Ishikawa (cell line): ENCODE data around the genes MEIOB and ABCA3.

GRCh38 chr16:1719524-1719752 is 13.4 kb downstream of the MAPK8IP3 start:
- RRBS, result no CpG with 5 or more reads among the region's 2 CpGs

DNA sequence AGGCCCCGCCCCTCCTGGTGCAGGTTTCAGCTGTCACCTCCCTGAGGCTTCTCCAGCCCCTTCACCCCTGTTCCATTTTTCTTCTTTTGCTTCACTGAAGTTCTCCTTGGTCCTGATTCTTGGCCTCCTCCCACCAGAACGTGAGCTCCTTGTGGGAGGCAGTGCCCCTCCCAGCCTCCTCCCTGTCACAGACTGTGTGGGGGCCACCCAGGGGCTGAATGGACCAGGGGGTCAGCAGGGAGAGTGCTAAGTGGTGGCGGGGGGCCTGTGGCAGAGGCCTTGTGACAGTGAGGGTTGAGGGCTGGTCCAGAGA is 3.3 kb downstream of the SPSB3 start:
- RRBS, result no CpG with 5 or more reads among the region's 3 CpGs

DNA sequence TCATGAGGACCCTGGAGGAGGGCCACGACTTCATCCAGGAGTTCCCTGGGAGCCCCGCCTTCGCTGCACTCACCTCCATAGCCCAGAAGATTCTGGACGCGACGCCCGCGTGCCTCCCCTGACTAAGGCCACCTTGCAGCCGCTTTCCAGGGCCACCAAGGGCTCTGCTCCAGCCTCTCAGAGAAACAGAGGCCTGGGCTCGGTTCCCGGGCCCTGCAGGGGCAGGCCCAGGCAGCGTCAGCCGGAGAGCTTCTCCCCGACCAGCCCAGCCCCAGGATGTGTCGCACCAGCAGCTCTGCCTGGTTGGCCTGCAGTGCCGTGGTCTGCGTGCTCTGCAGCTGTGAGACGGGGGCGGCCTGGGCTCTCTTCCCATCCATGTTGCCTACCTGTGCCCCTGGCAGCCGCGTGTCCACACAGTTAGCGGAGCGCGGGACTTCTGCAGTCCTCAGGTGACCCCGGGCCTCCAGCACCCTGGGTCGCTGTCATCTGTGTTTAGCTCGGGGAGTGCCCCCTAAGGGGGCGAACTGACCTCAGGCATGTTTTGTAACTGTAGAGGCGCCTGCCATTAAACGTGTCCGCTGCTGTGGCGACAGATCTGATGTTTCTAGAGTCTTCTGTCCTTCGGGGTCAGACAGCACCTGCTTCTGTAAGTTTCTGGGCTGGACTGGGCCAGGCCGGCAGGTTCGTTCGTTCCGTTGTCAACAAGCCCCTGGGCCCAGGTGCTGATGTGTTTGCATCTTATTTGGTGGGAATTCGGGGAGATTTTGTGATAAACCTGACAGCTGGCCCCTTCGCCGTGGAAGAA is 4.7 kb downstream of the IGFALS start:
- RRBS, result 92% methylated on average over 2 of the region's 40 CpGs

GRCh38 chr16:1809088-1809723 is 15.7 kb upstream of the IGFALS start:
- RRBS, result 88% methylated on average over 16 of the region's 31 CpGs

- RRBS, result no CpG with 5 or more reads among the region's 7 CpGs
These were observed 1.4 kb downstream of the HAGH start for GRCh38 chr16:1825197-1825559.

- RRBS, result 43% methylated on average over 23 of the region's 68 CpGs
These were observed at the start of gene MEIOB for GRCh38 chr16:1871780-1872399. Gene MEIOB, minus strand, starts transcription at chr16:1872164.

DNA sequence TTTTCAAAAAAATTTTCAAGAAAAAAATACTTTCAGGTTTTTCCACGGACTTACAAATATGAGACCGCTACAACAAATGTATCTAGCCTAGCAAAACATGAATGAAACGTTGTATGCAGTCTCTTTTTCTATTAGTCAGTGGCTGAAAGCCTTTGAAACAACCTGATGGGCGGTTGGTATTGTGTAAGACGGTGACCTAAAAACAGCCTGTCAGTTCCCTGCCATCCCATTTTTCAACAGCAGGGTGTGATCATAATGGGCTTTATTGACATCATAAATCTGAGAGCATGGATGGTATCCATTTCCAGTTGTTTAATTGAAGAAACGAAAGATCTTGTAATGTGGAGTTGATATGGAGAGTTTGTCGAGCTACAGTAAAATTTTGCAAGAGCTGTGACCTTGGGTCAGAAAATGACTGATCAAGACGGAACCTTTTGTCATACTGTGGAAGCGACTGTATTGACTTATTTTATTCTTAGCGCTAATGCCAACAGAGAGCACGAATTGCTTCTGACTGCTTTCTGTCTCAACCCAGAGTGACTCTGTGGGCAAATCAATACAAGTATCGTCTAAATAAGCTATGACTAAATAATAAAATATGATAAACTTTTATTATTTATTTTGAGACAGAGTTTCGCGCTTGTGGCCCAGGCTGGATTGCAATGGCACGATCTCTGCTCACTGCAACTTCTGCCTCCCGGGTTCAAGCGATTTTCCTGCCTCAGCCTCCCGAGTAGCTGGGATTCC is 12.3 kb upstream of the MEIOB start:
- RRBS, result no CpG with 5 or more reads among the region's 18 CpGs

DNA sequence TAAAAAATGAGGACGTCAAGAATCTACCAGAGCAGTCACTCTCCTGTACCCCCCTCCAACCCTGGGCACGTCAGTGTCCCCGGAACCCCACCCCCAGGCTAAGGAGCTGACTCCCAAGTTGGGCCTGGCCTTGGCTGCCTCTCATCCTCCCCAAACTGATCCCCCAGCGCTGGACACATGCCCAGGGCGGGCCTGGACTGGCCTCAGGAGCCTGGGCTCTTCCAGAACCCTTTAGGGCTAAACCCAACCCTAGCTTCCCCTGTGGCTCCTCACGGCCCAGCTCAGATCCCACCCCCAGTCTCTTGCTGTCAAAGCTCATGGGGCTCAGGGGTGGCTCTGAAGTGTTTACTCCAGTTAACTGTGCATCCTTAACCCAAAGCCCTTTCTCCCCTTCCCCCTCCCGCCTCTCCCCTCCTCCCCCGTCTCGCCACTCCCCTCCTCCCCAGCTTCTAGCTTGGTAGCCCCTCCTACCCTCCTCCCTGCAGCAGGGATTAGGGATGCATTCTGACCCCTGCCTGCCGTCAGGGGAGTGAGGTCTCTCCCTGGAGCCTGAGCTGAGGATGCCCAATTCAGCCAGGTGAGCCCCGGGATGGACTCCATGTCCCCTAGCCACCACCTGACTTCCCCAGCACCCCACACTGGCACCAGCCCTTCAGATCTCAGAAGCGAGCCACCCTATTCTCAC is 1.7 kb downstream of the HS3ST6 start:
- RRBS, result no CpG with 5 or more reads among the region's 12 CpGs

- RRBS, result no CpG with 5 or more reads among the region's 18 CpGs
These were observed 1.2 kb downstream of the MSRB1 start for GRCh38 chr16:1941472-1942499.

DNA sequence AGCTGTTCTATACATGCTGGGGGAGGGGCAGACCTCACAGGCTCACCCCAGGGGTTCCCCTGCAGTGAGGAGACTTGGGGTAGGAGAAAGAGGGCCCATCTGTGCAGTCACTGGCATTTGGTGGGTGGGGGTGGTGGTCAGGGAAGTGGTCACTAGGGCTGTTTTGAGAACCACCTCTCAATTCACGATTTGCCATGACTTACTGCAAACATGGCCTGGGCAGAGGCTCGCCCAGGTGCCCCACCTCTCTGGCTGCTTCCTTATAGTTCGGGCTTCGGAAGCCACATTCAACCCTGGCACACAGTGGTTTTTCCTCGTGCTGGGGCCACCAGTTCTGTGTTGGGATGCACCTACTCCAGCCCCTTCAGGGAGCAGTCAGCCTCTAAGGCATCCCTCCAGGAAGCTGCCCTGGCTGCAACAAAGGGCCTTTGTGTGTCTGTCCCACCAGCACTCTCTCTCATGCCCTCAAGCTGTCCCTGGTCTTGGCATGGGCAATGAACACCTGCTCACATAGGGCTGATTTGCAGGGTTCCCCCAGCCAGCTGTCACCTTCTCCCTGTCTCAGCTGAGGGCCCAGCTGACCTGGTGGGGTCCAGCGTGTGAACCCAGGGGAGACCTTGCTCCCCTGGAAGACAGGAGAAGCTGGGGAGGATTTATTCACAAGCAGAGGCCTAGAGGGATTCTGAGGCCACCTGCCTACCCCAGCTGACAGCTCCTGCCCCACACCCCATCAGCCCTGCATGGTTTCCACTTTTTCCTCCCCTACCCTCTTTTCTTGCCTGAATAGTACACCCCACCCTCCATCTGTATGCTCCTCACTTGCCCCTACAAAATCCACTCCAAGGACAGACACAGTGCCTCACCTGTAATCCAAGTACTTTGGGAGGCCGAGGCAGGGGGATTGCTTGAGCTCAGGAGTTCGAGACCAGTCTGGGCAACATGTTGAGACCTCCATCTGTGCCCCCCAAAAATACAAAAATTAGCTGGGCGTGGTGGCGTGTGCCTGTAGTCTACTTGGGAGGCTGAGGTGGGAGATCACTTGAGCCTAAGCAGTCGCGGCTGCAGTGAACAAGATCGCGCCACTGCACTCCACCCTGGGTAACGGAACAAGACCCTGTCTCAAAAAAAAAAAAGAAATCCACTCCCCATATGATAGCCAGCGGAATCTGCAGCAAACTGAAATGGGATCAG is 923 bp upstream of the NOXO1 start:
- RRBS, result no CpG with 5 or more reads among the region's 16 CpGs

DNA sequence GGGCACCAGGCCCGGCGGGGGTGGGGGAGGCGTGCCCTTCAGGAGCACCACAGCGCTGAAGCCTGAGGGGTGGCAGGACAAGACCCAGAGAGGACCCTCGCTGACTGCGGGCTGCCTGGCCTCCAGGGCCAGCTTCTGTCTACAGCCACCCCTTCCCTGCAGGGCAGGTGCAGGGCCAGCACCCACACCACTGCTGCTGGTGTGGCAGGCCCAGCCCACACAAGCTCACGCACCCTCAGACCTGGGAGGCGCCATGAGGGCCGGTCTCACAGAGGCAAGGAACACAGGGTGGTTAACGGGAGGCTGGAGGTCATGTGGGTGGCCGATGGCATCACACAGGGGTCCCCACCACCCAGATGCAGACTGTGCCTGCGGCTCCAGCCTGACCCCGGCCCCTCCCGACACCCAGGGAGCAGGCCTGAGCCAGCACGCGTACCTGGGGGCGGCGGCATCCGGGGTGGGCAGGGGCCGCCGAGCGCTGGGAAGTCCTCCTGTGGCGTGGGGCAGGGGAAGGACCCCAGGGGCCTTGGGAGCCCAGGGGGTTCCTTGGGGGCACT is 9.4 kb downstream of the SYNGR3 start:
- RRBS, result 96% methylated on average over 11 of the region's 23 CpGs

GRCh38 chr16:2036680-2037181 is 10.0 kb downstream of the NHERF2 start:
- RRBS, result no CpG with 5 or more reads among the region's 24 CpGs

GRCh38 chr16:2039999-2040519 is 7.6 kb downstream of the NTHL1 start:
- RRBS, result no CpG with 5 or more reads among the region's 15 CpGs

GRCh38 chr16:2048132-2048521 is 342 bp downstream of the TSC2 start:
- RRBS, result 2% methylated on average over 2 of the region's 28 CpGs

- RRBS, result no CpG with 5 or more reads among the region's 8 CpGs
These were observed 712 bp downstream of the TSC2 start for GRCh38 chr16:2048522-2048872.

DNA sequence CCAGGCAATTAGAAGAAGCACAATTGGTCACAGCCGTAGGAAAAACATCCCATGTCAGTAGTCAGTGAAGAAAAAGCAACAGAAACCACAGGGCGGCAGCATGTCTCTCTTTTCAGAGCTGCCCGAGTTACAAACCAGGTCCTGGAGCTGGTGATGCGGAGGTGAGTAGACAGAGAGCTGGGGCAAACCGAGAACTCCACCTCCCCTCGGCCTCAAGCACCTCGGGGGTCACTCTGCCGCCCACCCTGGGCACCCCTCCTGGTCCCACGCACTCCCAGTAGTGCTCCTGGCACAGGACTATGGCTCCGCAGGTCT is 14.3 kb downstream of the PKD1 start:
- RRBS, result no CpG with 5 or more reads among the region's 10 CpGs

- RRBS, result 78% methylated on average over 1 of the region's 8 CpGs
These were observed 1.9 kb upstream of the TRAF7 start for GRCh38 chr16:2153704-2154045.

DNA sequence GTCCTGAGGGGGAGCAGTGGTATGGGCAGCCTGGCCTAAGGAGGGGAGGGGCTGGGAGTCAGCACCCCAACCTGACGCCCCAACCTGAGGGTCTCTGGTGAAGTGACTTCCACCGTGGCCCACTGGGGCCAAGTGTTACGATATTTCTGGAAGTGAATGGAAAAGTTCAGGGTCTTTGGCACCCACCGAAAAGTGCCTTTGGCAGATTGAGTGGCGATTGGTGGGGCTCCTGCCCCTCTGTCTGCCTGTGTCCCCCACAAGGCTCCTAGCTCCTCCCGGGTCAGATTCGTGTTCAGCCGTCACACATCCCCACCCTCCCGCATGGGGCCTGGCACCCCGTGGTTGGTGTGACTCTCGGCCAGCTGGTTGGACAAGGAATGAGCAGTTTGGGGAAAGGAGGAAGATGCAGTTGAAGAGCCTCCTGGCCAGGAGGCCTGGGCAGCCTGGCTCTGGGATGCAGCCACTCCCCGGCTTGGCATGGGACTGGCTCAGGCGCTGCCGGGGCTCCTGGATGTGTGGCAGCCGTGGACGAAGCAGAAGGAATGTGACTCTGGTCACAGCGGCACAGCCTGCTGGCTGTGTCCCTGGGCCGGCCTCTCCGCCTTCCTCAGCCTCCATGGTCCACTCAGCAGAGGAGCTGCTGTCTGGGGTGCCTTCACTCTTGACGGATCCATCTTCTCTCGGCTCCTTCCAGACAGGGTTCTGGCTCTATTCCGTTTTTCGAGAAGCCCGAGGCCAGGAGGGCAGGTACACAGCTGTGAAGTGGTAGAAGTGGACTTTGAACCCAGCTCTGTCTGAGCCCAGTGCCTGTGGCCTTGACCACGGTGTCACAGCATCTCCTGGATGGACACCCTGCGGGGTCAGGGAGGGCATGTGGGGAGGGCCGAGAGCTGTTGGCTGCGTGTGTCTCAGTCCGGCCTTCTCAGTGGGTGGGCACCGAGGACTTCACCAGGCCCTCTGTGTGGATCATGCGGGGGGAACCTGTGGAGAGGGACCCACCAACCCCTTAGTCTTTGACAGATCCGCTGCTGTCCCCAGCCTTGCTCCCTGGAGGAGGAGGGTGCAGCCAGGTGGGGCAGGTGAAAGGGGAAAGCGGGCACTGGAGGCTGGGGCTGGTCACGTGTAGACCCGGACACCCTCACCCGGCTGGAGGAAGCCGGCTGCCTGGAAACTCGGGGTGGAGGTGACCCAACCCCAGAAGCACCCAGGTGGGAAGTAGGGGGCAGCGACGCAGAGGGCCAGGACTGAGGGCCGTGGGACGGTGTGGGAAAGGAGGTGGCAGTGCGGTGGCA is 2.1 kb downstream of the TRAF7 start:
- RRBS, result no CpG with 5 or more reads among the region's 43 CpGs

GRCh38 chr16:2250002-2250736 is 1.2 kb downstream of the ECI1 start:
- RRBS, result no CpG with 5 or more reads among the region's 16 CpGs

GRCh38 chr16:2340427-2341322 is at the start of gene ABCA3:
Gene ABCA3, minus strand, starts transcription at chr16:2340728.
- RRBS, result 18% methylated on average over 65 of the region's 119 CpGs